Parietal lobe (tissue), 2 donors: Measurements from ENCODE around the gene CH25H.

DNA sequence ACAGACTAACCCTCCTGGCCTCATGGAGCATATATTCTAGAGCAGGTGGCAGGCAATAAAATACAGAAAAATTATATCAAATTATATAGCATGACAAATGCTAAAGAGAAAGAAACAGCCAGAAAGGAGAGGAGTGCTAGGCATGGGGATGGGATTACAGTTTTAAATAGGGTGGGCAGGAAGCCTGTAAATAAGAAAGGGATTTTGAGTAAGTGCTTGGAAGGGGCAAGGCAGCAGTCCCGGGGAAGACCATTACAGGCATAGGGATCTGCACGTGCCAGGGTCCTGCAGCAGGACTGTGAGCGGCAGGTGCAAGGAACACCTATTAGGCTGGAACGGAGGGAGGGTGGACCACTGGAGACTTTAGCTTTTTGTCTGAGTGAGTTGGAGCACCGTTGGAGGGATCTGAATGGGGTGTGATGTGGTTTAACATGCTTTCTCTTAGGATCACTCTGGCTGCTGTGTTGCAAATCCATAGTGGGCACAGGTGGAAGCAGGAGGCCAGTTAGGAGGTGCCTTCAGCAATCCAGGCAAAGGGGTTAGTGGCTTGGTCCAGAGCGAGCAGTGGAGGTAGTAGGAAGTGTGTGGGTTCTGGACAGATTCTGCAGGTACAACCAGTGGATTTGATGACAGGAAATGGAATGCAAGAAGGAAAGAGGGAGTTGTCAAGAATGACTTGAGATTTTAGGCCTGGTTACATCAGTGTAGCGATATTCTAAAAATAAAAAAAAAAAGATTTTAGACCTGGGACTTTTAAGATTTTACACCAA, 95.2 kb downstream of the MMRN2 start:
- RAMPAGE, long total RNA, result no peak

GRCh38 chr10:86969037-86969711, 892 bp downstream of the ADIRF start:
- RAMPAGE, long total RNA, result no peak

DNA sequence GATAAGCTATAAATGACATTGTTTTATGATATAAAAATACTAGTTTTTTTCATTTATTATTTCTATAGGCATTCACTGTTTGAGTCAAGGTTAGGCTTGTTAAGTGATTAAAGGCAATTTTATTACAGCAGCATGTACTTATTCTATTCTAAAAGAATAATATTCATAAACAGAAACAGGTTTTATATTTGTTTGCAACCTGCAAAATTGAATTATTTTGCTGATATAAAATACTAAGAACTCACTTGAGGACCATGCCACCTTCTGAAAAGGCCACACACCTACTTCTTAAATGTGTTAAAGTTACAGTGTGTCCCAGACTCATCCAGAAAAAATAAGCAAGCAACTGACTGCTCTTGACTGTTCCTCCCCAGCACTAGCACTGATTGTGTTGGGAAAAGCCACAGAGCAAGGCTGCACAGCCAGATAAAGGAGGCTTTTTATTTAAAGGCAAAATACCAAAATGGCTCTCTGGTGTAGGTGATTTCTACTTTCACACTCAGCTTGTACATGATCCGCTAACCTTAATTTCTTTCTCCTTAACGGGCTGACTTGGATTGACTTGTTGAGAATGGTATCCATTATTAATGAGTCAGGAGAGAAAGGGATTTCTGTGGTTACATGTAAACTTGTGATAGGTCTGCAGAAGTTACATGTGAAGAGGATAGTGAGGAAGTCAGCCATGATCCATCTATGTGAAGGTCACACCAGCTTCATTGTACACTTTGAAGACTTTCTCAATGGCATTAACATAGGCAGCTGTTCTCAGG, 31.2 kb downstream of the FAM25A start:
- RAMPAGE, long total RNA, result no peak

GRCh38 chr10:87067522-87068362, 26.9 kb downstream of the GLUD1 start:
- RAMPAGE, long total RNA, result no peak

- RAMPAGE, long total RNA, result no peak
Observed at GRCh38 chr10:87092317-87093353, 2.0 kb downstream of the GLUD1 start.

DNA sequence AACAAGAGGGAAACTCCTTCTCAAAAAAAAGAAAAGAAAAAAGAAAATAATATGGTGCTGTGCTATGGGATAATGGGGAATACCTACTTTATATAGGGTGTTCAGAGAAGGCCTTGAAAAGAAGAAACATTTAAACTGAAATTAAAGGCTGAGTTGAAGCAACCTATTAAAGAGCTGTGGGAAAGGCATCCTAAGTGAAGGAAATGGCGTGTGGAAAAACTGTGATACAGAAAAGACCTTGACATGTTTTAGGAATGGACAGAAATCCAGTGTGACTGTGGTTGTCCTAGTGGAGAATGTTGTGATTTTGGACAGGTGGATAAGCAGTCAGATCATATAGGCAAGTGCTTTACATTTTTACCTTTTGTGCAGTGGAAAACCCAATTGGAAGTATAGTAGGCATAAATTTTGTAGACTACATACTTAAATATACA, 12.4 kb downstream of the SHLD2 start:
- RAMPAGE, long total RNA, result no peak

DNA sequence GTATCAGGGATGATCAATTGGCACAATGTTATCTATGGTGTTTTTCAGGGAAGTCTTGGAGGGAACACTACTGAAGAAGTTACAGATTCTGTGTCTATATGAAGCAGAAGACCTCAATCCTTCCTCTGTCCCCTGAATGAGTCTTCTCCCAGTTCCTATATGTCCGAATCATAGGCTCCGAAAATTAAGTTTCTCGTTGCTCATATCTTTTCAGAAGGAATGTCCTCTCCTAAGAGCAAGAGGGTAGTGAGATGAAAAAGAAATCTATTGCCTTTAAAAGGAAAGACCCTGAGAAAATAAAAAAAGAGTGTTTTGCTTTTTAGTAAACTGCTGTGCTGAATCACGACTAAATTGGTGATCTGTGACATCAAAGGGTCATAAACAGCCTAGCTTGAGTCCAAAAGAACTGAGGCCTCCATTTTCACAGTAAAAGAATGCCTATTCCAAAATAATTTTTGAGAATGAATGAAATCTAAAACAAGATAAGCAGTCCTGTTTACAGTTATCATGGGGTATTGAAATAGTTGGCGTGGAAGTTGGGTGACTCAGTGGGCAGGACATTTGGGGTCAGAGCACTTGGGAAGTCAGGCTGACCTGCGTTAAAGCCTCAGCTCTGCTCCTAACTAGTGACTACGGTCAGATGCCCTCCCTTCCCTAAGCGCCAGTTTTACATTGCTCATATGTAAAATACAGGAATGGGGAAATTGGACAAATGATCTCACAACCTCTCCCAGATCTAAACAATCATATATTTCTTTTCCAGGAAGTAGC, 2.5 kb upstream of the PAPSS2 start:
- RAMPAGE, long total RNA, result no peak

DNA sequence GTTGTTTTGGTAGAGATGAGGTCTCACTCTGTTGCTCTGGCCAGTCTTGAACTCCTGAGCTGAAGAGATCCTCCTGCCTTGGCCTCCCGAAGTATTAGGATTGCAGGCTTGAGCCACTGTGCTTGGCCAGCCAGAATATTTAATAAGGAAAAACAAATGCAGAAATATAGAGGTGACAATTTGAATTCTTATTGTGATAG, 4.3 kb downstream of the PAPSS2 start:
- RAMPAGE, long total RNA, result no peak

GRCh38 chr10:87696904-87697817, 37.5 kb downstream of the PAPSS2 start:
- RAMPAGE, long total RNA, result no peak

- RAMPAGE, long total RNA, result no peak
Observed at GRCh38 chr10:87815369-87815785, 2.6 kb downstream of the ATAD1 start.

- RAMPAGE, long total RNA, result no peak
Observed at GRCh38 chr10:87861317-87861927, 1.9 kb downstream of the KLLN start.

DNA sequence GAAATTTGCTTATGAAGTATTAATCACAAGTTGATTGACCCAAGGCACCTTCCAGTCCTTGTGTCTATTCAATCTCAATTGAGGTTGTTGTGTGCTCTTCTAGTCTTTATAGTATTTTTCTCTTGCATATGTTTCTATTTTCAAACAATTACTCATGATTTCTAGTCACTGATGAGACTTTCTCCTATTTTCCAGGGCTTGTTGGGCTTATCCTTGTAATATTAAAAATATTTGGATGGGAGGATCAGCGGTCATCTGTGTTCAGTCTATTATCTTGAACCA, 154.3 kb downstream of the PTEN start:
- RAMPAGE, long total RNA, result no peak

DNA sequence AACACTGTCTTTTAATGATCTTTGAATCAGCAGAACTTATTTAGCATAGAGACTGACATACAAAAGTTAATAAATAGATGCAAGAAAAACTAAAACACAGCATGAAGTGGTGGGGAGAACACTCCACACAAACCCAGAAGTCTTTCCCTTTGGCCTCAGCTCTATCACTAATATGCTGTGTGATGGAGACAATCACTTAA, 284.6 kb downstream of the PTEN start:
- RAMPAGE, long total RNA, result no peak

GRCh38 chr10:88254037-88254696, 329.0 kb downstream of the RNLS start:
- RAMPAGE, long total RNA, result no peak

DNA sequence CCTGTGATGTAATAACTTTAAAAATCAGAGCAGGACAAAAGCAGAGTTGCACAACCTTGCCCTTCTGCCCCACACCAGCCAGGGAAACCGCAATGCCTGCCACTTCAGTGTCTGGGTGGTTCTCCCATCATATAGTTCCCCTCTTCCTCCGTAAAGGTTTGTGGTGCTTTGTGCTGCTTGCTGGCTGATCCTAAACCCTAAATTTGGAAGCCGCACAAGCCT, 9.8 kb upstream of the LIPM start:
- RAMPAGE, long total RNA, result no peak

- RAMPAGE, long total RNA, result no peak
Observed at GRCh38 chr10:88825005-88825661, 22.6 kb downstream of the LIPM start.

GRCh38 chr10:88926841-88927153, 25.8 kb downstream of the ACTA2 start:
- RAMPAGE, long total RNA, result no peak

DNA sequence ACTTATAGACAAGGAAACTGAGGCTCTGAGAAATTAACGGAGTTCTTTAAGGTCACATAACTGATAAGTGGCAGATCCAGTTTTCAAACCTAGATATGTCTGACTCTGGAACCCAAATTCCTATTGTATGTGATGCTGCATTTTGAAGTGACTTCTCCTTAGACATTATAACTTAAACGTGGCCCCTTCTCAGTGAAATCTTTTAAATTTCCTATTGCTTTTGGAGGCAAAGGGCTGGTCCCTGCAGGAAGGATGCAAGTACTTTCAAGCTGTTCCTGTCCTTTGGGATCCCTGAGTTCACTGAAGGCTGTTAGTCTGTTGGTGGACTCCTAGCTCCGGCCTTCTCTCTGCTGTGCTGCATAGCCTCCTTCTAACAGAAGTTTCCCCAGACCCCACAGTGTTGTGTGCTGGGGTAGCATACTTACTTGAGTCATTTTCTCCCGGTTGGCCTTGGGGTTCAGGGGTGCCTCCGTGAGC, 9.2 kb downstream of the ACTA2 start:
- RAMPAGE, long total RNA, result no peak

GRCh38 chr10:89115169-89115653, 91.9 kb downstream of the CH25H start:
- RAMPAGE, long total RNA, result no peak

DNA sequence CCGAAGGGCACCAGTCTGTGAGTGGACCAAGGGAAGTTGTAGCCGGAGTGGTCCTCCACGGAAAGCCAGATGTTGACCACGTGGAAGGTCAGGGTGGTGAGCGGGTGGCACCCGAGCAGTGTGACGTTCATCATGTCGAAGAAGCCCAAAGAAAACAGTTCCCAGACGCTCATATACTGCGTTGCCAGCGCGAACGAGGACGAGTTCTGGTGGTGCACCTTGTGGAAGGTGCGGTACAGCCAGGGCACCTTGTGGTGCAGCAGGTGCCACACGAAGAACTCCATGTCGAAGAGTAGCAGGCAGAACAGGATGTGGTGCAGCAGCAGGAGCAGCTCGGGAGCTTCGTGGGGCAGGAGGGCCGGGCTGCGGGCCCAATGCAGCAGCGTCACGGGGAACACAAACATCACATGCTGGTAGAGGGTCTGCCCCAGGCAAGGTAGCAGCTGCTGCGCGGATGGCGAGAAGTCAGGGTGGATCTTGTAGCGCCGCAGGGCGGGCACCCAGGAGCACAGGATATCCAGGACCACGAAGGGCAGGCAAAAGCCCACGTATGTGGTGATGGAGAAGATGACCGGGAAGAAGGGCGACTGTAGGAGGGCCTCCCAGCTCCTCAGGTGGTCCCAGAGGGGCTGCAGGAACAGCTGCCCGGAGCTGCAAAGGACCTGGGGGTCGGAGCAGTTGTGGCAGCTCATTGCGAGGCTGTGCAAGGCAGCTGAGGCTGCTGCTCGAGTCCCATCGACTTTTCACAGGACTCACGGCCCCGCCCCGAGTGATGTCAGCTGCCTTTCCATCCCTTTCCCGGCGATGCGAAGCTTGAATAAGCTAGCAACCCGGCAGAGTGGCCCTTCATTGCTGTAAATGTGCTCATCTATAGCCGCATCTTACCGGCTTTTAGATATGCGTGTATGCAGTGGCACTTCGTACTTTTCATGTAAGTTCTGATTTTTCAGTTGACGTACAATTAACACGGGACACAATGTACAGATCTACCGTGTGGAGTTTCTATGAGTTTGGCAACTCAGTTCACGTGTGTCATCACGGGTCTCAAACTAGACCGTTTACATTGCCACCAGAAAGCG, at the start of gene CH25H:
CH25H (minus strand) TSS at position 717 of the 1,079 bp plus-strand sequence.
- RAMPAGE, long total RNA, result no peak